ENCODE measurements around a stretch of chr2.

DNA sequence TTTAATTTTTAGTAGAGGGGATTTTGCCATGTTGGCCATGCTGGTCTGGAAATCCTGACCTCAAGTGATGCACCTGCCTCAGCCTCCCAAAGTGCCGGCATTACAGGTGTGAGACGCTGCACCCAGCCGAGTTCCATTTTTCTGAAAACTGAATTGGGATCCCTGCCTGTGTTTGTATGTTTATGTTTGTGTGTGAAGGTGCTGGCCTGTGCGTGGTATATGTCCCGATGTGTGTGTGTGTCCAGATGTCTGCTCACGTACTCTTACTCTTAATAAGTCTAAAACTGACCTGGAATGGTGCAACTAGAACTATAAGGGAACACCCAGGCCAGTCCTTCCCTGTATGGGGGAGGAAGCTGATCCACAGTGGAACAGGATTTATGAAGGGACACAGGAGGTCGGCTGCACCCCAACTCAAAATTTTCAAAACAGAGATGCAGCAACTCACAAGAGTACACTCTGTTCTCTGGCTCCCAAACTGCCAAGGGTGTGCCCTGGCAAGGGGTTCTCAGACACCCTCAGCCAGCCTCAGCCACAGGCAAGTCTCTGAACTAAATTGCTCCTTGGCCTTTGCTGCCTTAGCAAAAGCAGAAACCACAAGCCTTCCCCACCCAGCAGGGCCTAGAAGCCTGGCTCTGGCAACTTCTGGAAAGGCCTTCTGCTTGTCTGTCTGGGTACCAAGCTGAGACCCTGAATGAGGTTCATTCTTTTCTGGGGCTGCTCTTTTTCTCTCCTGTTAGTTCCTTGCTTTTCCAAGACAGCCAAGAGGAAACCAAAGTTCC, 36.5 kb downstream of the RHOB start:
- PRO-cap, result no peak
CAGE:
- cytosol, long polyA plus RNA, result no peak
- long polyA plus RNA, result no peak
- nucleus, long polyA plus RNA, result no peak

DNA sequence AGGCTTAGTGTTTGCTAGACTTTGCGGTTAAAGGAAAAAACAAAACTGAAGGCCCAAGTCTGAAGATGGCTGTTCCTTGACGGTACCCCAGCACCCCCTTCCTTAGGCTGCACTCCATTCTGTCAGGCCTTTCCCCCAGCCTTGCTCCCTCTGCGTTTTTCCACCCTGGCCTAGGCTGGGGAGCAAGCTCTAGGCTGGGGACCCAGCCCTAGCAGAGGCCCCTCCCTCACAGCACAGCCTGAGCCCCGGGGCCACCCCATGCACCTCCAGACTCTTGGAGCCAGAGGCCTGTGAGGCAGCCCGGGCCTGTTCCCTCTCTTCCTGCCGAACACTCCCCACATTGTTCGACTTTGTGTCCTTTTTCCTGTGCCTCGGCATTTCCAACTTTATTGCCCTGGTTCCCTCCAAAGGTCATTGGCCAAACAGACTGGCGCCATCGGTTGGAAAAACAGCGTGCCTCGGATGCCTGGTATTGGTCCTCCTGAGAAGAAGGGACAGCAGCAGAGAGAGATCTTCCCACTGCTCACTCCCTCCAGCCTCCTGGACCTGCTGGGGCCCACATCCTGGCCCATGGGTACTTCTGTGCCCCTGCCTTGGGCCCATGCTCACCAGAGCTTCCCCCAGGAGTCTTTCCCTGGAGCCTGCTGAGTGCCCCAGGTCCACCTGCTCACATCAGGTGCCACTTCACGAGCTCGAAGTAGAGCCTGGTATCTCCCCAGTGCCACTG, 79.6 kb downstream of the HS1BP3 start:
- PRO-cap, result no peak
CAGE:
- cytosol, long polyA plus RNA, result no peak
- long polyA plus RNA, result no peak
- nucleus, long polyA plus RNA, result no peak

- PRO-cap, result no peak
CAGE:
- cytosol, long polyA plus RNA, result no peak
- long polyA plus RNA, result no peak
- nucleus, long polyA plus RNA, result no peak
Measured at GRCh38 chr2:20595865-20596626, 54.9 kb downstream of the HS1BP3 start.

DNA sequence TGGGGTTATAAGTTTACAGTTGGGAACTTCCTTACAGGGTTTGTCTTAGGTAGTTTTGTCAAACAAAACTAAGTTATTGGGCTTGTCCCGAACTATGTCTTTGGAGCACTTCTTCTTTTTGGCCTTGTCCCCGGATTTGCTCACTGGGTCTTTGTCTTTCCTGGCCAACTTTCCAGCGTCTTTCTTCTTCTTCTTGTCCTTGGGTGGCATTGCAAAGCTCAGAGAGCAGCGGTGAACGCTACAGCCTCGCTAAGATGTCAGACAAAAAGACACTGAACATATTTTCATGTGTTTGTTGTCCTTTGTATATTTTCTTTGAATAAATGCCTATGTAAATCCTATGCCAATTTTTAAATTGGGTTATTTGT, 44.5 kb downstream of the HS1BP3 start:
- PRO-cap, result no peak
CAGE:
- cytosol, long polyA plus RNA, result no peak
- long polyA plus RNA, result no peak
- nucleus, long polyA plus RNA, result no peak

DNA sequence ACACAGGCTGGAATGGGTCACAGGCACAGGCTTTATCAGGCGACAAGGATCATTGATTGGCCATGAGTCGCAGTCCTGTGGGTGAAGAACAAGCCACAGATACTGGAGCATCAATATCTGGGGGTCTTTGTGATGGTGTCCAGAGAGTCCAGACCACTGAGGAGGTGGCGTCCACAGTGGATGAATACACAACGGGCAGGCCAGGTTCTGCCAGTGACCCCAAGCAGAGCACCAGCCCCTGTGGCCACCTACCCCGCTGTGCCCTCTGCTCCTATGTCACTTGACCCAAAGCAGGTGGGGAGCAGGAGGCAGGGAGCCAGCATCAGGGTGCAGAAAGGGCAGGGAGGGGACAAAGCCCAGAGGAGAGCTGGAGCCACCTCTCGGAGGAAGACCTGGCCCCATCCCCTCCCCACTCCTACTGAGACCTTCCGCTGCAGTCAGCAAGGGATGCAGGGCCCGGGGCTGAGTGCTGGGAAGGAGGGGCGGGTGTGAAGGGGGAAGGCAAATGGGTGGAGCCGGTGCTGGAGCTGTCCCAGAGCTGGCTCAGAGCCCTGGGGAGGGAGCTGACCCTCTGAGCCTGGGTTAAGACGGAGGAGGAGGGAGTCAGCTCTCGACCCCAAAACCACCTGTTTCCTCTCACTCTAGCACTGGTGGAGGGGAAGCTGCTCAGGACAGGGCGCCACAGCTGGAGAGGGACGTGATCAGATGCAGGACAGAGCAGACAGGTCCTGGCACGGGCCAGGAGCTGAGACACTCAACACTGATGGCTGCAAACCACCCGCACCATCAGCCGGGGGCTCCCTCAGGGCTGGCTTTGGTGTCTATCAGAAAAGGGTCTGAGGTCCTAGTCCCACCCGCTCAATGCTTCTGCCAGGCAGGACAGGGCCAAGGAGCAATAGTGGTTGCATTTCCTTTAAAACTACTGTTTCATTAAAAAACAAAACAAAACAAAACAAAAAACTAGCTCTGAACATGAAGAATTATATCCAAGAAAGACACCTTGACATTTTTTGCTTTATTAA, 33.8 kb downstream of the HS1BP3 start:
- PRO-cap, result no peak
CAGE:
- cytosol, long polyA plus RNA, result no peak
- long polyA plus RNA, result no peak
- nucleus, long polyA plus RNA, result no peak

DNA sequence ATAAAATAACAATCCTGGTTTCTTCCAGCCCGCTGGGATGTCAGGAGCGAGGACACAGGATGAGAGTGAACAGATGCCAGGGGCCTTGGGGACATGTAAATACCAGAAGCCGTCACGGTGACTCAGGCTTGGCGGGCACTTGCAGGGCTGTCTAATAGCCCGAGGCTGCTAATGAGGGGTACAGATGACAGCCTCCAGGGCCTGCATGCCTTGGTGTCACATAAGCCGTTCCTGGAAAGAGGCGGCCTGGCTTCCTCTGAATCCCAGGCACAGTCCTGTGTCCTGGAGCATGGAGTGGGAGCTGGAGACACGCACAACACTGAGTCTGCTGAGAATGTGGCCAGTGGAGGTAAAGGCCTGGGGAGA, 28.1 kb downstream of the HS1BP3 start:
- PRO-cap, result no peak
CAGE:
- cytosol, long polyA plus RNA, result no peak
- long polyA plus RNA, result no peak
- nucleus, long polyA plus RNA, result no peak

DNA sequence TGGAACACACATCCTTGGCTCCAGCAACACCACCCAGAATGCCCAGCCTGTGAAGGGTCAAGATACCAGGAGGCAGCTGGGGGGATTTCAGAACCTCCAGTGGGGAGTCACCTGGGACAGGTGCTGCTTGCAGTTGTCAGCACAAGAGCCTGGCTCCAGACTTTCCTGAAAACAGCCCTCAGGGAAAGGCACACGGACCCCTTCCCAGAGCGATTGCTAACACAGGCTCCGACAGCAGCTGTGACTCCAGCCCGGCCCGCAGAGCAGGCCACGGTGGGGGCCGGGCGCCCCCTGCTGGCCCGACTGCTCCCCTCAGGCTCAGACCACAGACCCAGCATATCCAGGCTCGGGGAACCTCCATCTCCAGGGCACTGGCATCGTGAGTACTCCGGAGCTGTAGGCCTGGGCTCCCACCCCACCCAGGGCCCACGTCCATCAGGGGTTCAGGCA, 8.6 kb downstream of the HS1BP3 start:
- PRO-cap, result no peak
CAGE:
- cytosol, long polyA plus RNA, result no peak
- long polyA plus RNA, result no peak
- nucleus, long polyA plus RNA, result no peak

DNA sequence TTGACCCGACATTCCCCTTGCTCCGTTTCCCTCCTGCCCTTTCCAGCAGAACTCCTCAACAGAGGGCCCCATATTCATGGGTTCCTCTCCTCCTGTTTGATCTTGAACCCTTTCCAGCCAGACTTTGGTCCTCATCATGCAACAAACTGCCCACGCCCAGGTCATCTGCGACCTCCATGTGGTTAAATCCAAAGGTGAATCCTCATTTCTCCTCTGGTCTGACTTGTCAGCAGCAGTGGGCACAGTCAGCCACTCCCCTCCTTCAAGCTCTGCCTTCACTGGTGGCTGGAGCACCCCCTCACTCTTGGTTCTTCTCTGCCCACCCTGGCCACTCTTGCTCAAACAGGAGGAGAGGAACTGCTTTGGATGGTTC, 2.7 kb downstream of the HS1BP3 start:
- PRO-cap, result no peak
CAGE:
- cytosol, long polyA plus RNA, result no peak
- long polyA plus RNA, result no peak
- nucleus, long polyA plus RNA, result no peak

- PRO-cap, result no peak
CAGE:
- cytosol, long polyA plus RNA, result no peak
- long polyA plus RNA, result no peak
- nucleus, long polyA plus RNA, result no peak
Measured at GRCh38 chr2:20649412-20649825, 1.5 kb downstream of the HS1BP3 start.

DNA sequence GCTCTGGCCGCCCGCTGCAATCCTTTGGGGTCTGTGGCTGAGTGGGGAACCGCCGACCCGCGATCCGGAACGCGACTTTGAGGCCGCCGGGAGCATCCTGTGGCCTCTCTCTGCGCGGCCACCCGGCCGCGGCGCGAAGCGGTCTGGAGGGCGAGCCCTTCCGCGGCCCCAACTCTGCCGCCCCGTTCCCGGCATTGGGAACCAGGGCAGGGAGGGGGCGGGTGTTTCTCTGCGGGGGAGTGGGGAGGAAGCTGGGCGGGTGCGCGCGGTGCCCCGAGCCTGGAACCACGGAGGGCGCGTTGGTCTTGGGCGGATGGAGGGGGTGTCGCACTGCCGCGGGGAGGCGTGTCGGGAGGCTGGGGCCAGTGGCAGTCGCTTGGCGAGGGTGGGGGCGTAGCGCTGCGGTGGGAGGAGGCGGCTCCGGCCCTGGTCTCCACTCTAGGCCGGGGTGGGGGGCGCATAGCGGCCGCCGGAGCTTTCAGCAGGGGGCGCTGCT, 307 bp upstream of the GDF7 start:
- PRO-cap, result no peak
CAGE:
- cytosol, long polyA plus RNA, result no peak
- long polyA plus RNA, result no peak
- nucleus, long polyA plus RNA, result no peak

DNA sequence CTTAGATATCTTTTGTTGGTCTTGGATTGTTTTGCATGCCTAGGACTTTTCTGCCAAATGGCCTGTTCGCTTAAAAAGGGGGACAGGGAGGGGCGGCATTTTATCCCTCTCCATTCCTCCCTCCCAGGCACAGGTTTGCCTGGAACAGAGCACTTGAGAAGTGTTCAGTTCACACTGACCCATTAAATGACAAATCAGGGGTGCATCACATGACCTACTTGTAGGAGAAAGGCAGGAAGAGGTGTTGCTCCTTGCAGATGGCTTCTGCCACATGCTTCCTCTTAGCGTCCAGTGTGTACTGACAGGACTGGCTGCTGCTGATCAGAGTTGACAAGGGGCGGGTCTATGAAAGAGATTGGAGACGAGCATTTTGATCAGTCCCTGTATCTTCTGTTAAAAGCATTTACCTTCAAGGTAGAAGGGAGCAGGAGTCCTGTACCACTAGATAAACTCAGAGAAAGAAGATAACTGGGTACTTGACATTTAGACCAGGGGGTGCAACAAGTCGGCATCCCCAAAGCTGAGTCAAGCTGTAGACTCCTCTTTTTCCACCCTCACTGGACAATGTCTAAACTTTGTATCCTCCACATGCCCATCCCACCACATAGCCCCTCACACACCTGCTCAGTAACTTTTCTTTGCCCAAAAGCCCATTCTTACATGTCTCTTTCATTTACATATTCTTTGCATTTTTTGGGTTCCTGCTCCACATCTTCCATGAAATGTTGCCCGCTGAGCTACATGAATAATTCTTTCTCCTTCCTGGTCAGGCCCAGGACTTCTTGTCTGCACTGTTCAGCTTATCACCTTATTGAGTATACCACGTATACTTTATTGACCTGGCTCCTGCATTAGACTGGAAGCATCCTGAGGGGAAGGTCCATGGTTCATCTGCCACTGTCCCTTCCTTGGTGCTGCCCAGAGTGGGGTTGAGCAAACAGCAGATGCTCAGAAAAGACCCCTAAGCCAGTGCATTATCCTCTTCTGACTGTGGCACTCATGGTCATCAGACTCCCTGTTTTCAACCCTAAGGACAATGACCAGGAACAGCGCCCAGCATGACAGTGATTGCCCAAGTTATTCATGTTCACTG, 8.2 kb downstream of the APOB start:
- PRO-cap, result no peak
CAGE:
- cytosol, long polyA plus RNA, result no peak
- long polyA plus RNA, result no peak
- nucleus, long polyA plus RNA, result no peak

DNA sequence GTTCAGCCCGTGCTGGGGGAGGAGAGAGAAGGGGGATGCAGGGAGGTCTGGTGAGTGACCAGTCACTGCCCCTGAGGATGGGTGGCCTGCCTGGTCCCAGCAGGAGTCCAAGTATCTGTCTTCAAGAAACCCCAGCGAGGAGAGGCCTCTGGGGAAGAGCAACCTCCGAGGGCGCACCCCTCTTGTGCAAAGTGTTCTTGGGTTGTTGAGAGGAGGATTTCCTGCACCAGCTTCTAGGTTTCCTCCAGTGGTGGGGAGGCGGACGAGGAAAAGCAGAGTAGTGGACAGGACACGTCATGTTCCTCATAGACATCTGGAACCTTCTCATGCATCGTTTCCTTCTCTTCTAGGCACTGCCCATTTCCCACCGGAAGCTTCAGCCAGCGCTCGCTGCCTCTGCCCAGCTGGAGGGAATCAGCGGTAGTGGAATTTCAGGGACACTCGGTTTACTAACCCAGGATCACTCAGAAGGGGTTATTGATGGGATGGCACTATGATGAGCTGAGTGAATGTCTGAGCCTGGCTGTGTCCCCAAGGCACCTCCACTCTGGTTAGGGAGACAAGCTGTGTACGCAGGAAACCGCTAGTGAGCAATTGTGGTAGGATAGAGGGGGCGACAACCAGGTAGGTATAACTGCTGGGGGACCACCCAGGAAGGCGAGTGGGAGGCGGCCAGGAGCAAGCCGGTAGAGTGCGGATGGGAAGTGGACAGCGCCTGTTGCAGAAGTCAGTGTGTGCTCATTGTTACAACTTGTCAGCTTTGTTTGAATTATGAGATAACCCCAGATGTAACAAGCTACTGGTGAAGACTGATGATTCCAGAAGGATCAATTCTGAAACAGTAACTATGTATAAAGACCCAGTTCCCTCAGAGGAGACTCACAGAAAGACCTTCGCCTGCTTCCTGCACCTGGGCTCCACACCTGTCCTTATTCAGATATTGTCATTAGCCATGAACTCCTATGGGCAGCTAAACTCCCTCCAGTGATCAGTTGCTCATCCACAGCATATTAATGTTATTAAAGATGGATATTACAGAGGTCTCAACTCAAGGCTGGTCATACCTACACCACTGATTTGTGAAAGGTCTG, 1.0 kb upstream of the APOB start:
- PRO-cap, result no peak
CAGE:
- cytosol, long polyA plus RNA, result no peak
- long polyA plus RNA, result no peak
- nucleus, long polyA plus RNA, result no peak

DNA sequence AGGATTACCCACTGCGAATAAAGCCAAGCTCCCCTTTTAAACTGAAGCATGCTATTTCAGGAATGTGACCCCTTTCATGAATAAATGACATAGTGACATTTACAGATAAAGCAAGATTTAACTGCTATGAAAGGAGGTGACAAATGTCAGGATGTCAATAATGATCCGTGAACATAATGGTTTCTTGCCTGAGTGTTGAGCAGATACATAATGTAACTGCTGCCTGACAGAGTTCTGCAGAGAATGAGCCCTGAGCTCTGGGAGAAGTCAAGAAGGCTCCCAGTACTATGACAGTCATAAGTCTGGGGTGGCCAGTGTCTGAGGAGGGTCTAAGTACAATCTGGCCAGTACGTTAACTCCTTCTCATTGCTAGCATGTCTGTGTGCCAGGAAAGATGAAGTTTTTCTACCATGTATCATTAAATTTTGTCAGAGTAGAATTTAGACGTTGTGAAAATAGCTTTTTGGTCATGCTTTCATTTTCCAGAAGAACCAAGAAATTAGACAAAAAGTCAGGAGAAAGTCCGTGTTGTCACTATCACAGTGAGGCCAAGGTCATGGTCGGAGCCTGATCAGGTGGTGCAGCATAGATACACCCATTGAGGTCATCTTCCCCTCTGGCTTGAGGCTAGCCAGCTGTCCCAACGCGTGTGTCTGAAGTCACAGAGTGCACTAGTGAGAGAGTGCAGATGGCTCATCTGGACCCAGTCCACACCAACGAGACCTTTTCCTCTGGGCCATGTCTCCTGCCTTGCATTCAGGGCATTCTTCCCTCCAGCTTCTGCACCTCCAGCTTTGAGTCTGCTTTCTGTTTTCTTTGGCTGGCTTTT, 146.7 kb downstream of the TDRD15 start:
- PRO-cap, result no peak
CAGE:
- cytosol, long polyA plus RNA, result no peak
- long polyA plus RNA, result no peak
- nucleus, long polyA plus RNA, result no peak

- PRO-cap, result no peak
CAGE:
- cytosol, long polyA plus RNA, result no peak
- long polyA plus RNA, result no peak
- nucleus, long polyA plus RNA, result no peak
Measured at GRCh38 chr2:23122632-23123173, 262.3 kb upstream of the KLHL29 start.

DNA sequence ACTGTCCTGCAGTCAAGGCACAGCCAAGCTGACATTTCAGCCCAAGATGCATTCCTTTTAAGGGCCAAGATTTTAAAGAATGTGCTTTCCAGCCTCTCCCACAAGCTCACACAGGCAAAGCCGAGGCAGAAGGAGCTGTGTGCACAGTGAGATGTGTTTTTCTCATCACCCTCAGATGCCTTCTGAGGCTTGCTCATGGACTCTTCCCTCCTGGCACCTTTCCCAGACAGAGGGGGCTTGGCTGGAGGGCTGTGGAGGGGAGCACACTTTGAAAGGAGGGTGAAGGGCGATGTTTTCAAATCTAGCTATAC, 97.7 kb upstream of the KLHL29 start:
- PRO-cap, result no peak
CAGE:
- cytosol, long polyA plus RNA, result no peak
- long polyA plus RNA, result no peak
- nucleus, long polyA plus RNA, result no peak

GRCh38 chr2:23404434-23404798, 19.4 kb downstream of the KLHL29 start:
- PRO-cap, result no peak
CAGE:
- cytosol, long polyA plus RNA, result no peak
- long polyA plus RNA, result no peak
- nucleus, long polyA plus RNA, result no peak

DNA sequence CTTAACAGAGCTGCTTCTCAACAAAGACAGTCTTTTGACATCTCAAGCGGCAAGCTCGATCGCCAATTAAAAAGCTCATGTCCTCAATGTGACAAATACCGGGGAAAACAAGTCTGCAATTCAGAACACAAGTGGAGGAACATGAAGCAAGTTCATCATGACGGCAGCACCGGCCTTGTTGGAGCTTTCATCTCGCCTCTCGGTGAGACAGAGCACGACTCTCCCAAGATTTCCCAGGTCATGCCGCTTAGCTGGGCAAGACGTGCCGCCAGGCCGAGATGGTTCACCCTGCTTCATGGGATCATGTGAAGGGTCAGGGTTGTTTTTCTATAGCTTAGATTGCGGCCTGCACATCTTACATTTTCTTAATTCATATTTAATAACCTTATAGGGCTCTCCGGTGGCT, 65.0 kb downstream of the KLHL29 start:
- PRO-cap, result no peak
CAGE:
- cytosol, long polyA plus RNA, result no peak
- long polyA plus RNA, result no peak
- nucleus, long polyA plus RNA, result no peak

GRCh38 chr2:23458795-23459555, 74.0 kb downstream of the KLHL29 start:
- PRO-cap, result no peak
CAGE:
- cytosol, long polyA plus RNA, result no peak
- long polyA plus RNA, result no peak
- nucleus, long polyA plus RNA, result no peak

- PRO-cap, result no peak
CAGE:
- cytosol, long polyA plus RNA, result no peak
- long polyA plus RNA, result no peak
- nucleus, long polyA plus RNA, result no peak
Measured at GRCh38 chr2:23480990-23481575, 96.1 kb downstream of the KLHL29 start.

DNA sequence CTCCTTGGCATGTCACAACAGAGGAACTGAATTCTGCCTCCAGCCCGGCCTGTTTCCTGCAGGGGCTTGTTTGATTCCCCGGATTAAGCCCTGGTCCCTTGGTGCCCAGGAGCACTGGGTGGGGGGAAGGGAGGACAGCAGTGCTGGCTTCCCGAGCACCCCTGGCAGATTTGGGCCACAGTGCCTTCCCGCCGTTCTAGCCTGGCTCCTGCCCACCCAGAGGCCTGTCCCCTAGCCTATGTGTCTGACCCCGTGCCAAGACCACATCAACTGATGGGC, 179.4 kb downstream of the KLHL29 start:
- PRO-cap, result no peak
CAGE:
- cytosol, long polyA plus RNA, result no peak
- long polyA plus RNA, result no peak
- nucleus, long polyA plus RNA, result no peak

Data from A549 (cell line).